H9 (cell line): ENCODE measurements around a stretch of chr3.

DNA sequence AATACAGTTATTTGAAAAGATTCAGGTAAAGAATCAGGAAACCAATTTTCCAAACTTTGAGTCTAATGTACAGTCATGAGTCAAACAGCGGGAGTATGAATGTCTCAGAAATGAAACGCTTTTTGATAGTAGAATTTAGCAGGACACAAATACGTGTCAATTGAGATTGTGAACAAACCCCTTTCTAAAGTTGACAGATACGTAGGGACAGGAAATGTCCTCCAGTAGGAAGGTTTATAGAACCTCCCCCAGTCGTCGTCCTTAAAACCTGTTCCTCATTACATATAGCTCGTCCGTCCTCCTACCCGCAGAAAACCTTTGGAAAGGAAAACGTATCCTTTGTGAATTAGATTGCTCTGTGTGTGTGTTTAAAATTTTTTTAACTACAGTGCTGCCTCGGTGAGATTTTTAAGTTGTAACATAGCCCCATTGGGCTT is 4.0 kb downstream of the UBE2E1 start:
- PRO-cap = no peak

DNA sequence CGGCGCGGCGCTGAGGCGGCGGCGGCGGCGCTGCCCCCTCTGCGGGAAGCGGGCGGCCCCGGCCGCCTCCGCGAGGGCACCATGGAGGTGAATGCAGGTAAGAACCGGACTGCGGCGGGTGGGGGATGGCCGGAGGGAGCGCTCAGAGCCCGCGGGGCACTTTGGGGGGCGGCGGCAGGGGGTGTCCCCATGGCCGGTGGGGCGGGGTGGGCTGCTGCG is 321 bp downstream of the NR1D2 start:
- PRO-cap = no peak

DNA sequence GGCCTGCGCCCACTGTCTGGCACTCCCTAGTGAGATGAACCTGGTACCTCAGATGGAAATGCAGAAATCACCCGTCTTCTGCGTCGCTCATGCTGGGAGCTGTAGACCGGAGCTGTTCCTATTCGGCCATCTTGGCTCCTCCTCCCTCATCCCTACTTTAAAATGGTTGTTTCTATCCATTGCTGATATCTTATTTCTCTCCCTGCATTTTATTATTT is 150.2 kb downstream of the NR1D2 start:
- PRO-cap = unidirectional peak, minus-strand start at position 159 of the sequence

DNA sequence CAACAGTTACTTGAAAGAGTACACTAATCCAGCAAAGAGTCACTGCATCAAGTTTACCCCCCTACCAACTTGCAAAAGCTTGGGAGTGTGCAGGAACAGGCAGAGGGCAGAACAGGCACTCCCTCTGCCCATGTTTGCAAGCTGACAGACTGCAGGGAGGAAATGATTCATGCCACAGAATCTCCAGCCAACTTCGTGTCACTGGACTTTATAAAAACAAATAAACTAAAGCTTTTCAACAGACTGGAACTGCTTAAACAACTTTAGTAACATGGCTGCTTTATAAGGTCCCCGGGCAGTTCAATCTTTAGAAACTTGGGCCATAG is 129.5 kb downstream of the THRB start:
- PRO-cap = no peak

DNA sequence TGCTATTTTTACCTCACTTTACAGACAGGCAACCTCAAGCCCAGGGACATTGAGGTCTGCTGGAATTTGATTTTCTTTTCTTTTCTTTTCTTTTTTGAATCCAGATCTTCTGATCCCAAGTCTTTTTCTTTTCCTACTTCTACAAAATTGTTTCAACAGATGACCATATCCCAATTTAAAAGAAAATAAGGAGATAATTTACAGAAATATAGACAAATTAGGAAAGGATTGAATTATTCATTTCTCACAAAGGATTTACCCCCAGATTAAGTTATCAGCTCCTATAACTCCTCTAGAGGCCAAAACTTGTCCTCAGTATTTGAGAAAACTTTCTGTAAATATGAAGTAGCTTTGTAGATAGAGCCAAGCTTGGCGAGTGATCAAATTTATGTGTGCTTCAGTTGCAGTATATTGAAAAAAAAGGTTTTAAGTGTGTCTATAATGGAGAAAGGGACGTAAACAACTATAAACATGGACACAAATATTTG is 118.9 kb downstream of the THRB start:
- PRO-cap = no peak

DNA sequence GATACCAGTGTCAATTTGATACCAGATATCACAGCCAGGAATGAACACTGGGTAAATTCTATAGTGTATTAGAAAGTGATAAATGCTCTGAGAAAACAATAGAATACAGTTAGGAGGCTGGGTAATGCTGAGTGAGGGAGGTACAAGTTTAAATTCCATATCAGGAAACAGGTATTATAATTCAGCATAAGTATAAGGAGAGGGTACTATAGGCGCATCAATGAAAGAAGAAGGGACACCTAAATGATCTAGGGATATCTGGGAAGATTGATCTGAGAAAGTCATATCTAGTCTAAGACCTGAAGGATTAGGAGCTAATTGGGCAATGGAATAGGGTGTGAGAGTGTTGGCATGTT is 36.3 kb upstream of the THRB start:
- PRO-cap = unidirectional peak, plus-strand start at position 242 of the sequence

GRCh38 chr3:25455554-25456360 is 27.7 kb downstream of the RARB start:
- PRO-cap = no peak

GRCh38 chr3:25665002-25665779 is 484 bp upstream of the TOP2B start:
- PRO-cap = bidirectional peak, plus-strand start at chr3:25665162, minus-strand start at chr3:25664907; bidirectional peak, plus-strand start at chr3:25665355, minus-strand start at chr3:25665253

DNA sequence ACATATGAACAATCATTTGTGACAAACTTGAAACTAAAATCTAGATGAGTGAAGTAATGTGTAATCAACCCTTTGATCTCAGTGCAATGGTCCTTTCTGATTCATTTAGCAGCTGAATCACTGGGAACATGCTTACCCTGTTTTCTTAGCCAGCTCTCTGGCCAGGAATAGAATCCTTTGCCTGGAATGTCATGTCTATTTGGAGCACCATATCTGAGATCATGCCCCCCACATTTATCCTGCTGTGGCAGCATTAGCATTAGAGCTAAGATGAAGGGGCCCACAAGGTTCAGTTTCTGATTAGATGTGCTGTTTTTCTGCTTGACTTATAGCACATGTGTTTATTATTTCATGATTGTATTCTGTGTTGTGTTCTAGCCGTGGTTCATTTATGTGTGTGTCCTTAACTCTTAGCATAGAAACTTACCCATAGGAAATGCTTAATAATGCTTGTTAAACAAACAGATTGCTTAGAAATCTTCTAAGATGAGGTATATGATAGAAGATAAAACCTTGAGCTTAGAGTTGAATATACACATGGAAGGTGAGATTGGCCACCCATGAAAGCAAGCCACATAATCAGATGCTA is 309.9 kb downstream of the OXSM start:
- PRO-cap = no peak

DNA sequence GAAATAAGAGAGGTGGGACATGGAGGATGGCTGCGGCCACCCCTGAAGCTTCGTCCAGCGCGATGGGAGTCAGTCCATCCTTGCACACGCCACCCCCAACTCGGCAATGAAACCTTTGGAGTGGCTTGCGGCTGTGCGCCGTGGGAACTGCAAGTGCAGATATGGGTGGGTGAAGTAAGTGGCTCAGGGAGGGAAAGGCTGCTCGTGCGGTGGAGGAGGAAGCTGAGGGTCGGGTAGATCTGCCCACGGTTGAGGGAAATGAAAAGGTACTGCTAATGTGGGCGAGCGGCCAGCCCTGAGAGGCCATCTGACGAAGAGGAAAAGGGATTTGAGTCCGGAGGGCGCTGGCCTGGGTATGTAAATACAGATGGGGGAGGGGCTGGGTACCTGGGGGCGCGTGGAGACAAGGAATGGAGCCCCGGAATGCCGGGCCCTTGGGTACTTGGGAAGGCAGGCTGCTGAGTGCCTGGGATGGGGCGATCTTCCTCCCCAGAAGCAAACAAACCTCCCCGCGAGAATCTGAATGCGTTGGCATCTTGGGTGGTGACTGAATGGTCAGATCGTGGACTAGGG is 1.2 kb downstream of the LRRC3B start:
- PRO-cap = no peak

- PRO-cap = bidirectional peak, plus-strand start at chr3:27483909, minus-strand start at chr3:27483701
These were observed 393 bp downstream of the SLC4A7 start for GRCh38 chr3:27483677-27484305.

DNA sequence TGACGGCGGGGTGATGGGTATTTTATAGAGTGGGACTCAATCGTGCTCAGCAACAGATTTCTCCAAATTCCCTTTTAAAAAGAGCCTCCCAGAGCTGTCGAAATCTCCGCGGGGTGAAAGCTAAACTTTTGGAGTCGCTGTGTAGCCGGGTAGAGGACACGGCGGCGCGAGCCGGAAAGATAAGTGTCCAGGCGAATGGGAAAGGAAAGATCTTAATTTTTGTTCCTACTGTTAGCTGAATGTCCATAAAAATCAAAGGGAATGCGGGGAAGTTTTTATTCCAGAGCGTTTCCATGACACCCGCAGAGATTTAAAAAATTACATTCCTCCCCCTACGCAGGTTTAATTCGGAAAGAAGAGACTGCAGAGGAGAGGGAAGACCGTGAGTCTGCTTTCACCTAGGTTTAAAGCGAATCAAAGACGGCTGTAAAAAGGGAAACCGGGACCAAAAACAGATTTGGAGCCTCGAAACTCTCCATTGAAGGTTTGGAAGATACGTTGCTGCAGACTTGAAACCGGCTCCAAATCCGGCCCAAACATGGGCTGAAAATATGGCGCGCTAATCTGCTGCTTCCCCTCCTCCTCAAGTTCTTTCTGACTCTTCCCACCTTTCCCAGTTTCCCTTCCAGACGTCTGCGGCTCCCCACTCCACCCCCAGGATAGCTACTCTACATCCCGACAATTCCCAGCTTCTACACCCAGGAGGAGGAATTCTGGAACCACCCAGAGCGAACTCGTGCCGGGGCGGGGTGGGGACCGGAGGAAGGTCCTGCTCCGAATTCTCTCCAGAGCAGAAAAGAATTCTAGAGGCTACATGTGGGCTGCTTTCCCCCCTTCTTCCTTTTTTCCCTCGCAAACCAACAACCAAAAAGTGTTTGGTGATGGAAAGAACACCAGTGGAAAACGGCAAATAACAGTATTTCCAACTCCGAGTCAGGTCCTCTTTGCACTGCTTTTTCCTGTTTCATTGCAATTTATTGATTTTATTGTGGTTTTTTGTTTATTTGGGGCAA is 8.7 kb downstream of the EOMES start:
- PRO-cap = no peak

GRCh38 chr3:27721377-27722181 is 544 bp downstream of the EOMES start:
- PRO-cap = bidirectional peak, plus-strand start at chr3:27721755, minus-strand start at chr3:27721675

GRCh38 chr3:28199491-28200177 is 41.8 kb upstream of the CMC1 start:
- PRO-cap = no peak

DNA sequence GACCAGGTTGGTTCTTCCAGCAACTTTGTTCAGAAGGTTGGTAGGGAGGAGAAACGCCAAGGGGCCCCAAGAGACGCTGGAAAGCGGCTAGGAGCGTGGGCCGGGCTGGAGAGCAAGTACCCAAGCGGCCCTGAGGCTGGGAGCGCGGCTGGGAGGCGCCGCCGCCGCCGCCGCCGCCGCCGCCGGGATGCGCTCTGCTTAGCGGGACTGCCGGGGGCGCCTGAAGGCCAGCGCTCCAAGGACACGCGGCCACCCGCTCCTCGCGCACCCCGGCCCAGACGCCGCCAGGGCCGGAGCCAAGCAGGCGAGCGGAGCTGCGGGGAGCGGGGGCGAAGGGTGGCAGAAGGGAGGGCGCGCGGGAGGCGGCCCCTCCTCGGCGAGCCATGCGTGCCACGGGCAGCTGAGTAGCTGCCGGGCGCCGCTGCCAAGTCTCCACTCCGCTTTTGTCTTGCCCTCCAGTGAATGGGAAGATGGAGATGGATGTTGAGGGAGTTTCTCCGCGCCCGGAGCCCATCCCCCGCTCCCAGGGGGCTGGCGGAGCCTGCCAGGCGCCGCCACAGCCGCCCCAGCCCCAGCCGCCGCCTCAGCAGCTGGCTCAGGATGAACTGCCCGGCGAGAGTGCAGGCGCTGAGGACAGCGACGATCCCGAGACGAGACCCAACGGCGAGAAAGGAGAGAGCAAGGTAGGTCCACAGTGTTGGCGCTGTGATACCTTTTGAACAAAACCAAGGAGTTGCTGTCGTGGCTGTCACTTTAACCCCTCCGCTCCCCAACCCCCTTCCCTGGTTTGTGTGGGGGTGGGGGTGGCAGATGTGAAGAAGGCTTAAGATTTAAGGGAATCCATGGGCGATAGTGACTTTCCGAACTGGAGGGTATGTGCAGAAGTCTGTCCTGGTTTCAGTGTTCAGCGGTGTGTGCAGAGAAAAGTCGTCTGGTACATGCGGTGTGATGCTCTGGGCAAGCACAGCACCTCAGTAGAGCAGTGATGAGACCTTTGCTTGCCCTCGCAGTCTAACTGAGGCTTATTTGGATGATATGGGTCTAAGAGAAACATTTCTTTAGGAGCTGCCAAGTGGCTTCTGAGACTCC is 227.5 kb upstream of the AZI2 start:
- PRO-cap = bidirectional peak, plus-strand start at position 342 of the sequence, minus-strand start at position 289 of the sequence; bidirectional peak, plus-strand start at position 568 of the sequence, minus-strand start at position 445 of the sequence

- PRO-cap = no peak
These were observed 361.7 kb downstream of the RBMS3 start for GRCh38 chr3:29642303-29643178.

DNA sequence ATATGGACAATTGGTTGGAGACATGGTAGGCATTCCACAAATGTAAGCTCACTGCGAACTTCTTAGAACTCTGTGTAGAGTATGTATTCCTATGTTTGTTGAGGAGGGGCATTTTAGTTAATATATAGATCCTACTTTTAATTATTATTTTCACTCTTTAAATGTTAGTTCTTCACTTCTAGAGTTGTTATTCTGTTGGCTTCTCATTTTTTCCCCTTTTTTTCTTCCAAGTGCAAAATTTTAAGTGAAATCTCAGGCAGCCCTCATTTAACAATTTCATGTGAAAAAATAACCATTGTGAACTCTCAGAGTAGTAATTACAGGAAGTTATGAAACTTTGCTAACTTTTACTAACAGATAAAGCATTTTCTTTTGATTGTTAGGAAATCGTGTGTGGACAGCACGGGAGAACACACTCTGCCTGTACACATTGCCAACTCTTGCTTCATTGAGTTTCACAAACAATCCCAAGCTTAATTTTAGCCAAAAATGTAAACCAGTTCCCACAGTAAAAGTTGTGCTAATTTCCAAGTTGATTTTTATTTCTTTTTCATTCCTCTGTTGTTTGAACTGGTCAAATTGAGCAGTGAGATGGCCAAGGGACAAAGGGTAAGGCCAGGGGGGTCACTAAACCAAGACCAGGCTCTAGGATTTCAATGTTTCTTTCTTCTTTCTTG is 414.6 kb downstream of the RBMS3 start:
- PRO-cap = no peak

DNA sequence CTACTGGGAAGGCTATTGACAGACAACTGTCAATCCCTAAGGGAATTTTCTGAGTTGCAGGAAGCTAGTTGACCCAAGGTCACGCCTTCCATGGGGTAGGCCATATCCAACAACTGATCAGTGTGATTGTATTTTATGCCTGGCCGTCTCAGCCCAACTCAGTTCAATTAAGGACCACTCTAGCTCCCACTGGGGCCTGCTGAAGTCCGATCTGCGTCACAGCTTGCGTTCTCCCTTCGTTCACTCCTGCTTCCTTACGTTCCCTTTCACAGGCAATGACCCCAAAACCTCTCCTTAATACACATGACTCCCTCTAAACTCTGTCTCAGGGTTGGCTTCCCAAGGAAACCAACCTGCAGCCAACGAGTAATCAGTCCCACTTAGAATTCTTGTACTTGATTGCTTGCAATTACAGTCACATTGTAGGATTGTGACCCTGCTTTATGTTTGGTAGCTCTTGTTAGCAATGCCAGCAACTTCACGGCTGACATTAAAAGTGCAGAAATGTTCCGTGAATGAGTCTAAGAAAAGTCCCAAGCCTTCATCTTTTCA is 428.1 kb downstream of the RBMS3 start:
- PRO-cap = no peak

DNA sequence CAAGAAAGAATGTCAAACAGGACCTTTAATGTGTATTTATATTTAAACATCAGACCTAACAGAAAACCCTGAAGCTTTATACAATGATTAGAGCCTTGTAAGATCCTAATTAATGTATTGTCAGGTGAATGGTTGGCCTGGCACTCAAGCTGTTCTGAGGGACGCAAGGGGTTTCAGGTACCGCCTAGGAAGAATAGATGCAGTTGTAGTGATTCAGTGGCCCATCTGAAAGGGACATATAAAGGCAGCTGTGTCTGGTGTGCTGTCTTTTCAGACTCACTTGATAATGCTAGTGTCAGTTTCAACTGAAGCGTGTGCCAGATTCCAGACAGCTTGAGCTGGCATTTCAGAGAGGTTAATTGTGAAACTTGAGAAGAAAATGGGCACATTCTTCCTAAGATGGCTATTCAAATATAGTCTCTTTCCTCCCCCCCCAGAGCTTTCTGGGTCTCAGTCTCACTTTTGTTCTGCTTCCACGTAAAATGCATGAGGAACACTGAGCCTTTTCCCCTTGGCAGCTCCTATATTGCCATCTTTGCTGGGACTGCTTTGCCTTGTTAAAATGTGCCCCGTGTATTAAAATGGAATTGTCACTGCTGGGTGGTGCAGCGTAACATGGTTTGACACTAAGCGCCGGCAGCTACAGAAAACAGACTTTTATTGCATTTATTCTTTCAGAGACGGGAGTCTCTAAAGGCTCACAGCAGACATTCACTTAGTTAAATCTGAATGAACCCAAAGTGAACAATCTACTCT is 478.6 kb downstream of the RBMS3 start:
- PRO-cap = no peak

DNA sequence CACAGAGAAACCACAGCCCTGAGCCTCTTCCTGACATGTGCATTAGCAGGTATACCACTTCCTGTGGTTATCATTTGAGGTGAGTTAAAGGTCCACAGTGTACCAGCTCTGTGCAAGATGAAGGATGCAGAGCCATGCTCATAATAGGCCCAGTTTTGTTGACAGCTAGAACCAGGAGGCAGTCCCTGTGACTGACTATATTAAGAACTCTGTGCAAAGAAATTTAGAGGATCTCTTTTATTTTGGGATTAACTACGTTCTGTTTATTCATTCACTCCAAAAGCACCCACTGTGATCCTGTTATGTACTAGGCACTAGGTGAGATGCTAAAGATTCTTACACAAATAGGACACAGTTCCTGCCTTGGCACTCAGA is 252.2 kb upstream of the TGFBR2 start:
- PRO-cap = no peak